HTERT-HM (cell line): ENCODE measurements around a stretch of chr15.

DNA sequence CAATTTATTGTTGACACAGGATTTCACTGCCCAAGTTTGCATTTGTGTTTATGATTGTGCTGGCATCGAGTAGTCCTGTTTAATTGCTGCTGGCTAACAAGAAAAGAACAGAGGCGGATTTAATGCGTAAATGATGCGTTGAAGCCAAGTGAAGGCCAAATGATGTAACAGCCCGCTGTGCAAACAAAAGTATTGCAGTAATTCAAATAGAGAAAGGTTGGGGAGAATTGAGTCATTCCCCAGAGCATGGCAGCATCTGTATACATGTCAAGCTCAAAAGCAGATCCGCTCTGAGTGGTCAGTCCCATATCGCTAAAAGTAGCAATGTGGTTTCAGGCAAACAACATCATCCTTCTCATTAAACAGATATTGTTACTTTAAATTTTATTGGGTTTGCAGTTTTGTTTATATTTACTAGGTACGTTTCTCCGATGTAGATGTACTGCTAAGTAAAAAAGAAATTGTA, 7.1 kb upstream of the FURIN start:
- RRBS = no CpG with 5 or more reads among the region's 9 CpGs

- RRBS = 1% methylated on average over 15 of the region's 22 CpGs
These were observed 3.5 kb downstream of the FURIN start for GRCh38 chr15:90871962-90872140.

GRCh38 chr15:90882477-90883348, 1.6 kb upstream of the FES start:
- RRBS = no CpG with 5 or more reads among the region's 18 CpGs

DNA sequence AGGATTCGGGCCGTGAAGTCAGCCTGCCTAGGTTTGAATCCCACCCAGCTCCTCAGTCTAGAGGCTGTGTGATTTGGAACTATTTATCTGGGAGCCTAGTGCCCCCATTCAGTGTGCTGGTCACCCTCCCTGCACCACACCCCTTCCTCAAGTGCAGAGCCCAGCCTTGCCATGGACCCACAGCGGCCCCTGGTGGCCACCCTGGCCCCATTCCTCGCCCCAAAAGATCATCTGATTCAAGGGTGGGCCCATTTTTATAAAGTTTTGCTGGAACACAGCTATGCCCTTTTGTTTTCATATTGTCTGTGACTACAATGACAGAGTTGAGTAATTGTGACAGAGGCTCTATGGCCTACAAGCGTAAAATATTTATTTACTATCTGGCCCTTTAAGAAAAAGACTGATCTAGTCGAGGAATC, 1.7 kb downstream of the FES start:
- RRBS = no CpG with 5 or more reads among the region's 6 CpGs

DNA sequence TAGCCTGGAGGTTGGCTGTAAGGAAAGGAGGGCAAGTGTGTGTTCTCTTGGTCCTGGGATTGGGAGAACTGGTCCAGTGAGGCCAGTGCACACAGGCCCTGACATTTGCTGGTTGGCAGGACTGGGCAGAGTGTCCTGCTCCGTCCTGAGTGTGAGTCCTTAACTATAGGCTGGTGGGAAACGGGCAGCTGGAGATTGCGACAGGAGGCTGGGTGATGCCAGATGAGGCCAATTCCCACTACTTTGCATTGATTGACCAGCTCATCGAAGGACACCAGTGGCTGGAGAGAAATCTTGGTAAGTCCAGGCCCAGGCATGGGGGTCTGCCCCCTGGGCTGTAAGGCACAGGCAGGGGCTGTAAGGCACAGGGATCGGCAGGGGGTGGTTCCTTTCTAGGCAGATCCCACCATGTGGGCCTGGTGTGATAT, 3.1 kb downstream of the MAN2A2 start:
- RRBS = no CpG with 5 or more reads among the region's 5 CpGs

DNA sequence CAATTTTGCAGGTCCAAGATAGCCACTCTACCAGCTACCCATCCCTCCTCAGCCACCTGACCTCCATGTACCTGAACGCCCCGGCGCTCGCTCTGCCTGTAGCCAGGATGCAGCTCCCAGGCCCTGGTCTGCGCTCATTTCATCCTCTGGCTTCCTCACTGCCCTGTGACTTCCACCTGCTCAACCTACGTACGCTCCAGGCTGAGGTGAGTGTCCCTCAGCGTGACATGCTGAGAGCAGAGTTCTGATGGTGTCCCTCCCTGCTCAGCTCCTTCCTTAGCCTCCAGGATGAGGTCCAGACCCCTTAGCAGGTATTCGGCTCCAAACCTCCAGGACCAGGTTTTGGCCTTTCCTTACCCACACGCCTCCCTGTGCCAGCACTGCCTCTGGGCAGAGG, 14.2 kb downstream of the HDDC3 start:
- RRBS = no CpG with 5 or more reads among the region's 10 CpGs

DNA sequence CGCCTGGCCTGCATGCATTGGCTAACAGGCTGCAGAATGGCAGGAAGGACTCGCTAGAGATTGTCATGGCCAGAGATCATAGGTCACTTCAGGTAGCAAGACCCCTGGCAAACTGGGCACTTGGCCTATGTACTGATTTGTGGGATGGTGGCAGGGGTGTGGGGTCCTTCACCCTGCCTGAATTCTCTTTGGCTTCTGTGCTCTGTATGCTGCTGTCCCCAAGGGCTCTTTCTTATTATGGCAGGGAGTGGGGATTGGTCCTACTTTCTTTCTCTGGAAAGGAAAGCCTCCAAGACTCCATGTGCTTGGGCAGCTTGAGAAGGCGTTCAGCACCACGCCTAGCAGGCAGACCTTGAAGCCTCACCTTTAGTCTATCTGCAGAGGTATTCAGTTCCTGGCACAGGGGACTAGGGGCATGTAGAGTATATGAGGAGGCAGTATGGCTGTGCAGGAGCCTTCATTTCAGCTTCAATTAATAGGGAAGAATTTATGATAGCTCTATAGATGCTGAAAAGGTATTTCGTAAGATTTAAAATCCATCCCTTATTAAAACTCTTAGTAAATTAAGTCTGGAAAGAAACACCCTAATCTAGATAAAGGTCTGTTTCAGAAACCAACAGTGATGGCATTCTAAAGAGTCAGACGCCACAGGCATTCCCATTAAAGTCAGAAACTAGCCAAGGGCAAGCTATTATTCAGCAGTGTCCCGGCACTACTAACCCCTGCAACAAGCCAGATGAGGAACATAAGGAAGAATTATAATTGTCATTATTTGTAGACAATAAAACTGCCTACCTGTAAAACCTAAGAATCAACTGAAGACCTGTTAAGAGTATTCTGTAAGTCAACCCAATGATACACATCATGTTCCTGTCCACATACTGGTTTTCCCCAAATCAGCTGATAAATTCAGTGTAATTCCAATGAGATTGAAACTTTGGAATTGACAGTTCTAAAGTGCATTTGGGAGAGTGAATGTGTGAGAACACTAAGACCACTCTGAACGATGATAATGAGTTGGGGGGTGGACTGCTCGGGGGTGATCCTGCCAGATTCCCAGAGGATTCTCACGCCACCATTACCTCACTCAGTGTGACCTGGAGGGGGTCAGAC, 11.6 kb downstream of the HDDC3 start:
- RRBS = no CpG with 5 or more reads among the region's 10 CpGs

DNA sequence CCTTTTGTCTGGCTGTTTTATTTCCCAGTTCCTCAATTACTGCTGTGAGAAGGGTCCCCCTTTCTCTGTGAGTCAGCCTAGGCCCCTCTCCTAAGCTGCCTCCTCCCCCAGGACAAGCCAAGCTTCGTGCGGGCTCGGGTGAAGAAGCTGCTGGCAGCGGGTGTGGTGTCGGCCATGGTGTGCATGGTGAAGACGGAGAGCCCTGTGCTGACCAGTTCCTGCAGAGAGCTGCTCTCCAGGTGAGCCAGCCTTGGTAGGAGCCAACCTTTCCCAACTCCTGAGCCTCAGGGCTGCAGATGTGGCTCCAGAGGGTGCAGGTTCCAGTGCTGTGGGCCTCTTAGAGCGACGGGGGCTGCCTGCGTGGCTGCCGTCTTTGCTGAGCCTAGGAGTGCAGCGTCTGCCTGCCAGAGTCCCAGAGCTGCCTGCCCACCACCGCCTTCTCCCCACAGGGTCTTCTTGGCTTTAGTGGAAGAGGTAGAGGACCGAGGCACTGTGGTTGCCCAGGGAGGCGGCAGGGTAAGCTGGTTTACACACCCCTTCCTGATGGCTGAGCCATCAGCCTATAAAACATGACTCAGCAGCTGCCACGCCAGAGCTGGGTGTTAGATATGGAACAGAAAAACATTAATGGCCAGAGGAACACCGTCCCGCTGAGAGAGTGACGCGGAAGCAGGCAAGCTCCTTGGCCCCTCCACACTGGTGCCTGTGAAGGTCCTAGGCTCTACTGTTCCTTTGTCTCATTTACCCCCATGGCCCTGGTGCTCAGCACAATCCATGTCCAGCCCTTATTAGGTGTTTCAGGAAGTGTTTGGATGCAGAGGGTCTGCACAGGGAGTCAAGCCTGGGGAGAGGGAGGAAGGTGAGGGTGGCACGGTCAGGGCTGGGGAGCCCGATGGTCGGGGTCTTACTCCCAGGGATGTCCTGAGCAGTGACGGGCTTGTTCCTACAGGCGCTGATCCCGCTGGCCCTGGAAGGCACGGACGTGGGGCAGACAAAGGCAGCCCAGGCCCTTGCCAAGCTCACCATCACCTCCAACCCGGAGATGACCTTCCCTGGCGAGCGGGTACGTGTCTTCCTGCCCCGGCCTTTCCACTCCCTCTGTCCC, 5.1 kb upstream of the RCCD1 start:
- RRBS = no CpG with 5 or more reads among the region's 32 CpGs

DNA sequence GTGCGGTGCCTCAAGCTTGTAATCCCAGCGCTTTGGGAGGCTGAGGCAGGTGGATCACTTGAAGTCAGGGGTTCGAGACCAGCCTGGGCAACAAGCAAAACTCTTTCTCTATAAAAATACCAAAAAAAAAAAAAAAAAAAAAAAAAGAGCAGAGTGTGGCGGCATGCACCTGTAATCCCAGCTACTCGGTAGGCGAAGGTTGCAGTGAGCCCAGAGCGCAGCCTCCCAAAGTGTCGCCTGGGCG, 424 bp upstream of the RCCD1 start:
- RRBS = no CpG with 5 or more reads among the region's 9 CpGs

GRCh38 chr15:90955492-90955926, 825 bp downstream of the RCCD1 start:
- RRBS = no CpG with 5 or more reads among the region's 16 CpGs

GRCh38 chr15:90956319-90957074, 1.8 kb downstream of the RCCD1 start:
- RRBS = 2% methylated on average over 11 of the region's 59 CpGs

- RRBS = no CpG with 5 or more reads among the region's 5 CpGs
These were observed 19.6 kb downstream of the PRC1 start for GRCh38 chr15:90974743-90975202.

DNA sequence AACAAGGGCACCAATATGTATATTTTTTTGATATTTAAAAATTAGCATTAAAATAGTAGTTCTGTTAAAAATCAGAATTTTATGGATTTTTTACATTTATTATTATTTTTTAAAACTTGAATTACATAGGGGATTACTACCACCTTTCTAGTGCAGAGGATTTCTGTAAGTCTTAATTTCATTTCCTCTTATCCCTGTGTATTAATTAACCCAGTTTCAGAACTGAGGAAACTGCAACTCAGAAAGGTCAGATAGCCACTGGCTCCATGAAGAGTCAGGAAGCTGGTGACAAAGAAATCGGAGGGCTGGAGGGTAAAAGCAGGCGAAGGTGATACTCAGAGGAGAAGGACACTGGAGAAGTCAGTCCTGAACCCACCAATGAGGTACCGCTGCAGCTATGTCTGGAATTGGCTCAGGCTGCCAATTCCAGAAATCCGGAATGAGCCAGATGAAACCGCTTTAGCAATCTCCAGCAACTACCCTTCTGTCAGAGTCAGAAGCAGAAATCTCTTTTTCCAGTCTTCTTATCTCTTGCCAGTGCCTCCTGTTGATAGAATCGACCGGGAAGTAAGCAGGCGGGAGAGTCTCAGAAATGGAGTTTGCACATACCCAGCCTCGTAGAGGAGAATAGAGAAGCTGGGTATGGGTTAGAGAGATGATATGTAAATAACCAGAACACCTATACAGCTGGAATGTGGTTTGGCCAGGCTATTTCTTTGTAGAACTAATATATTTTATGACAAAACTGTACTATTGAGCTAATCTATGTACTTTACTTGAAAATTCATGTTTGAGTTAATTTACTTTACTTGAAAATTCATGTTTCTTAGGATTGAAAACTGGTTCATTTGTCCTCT, 308.6 kb downstream of the SV2B start:
- RRBS = 0% methylated on average over 4 of the region's 9 CpGs

DNA sequence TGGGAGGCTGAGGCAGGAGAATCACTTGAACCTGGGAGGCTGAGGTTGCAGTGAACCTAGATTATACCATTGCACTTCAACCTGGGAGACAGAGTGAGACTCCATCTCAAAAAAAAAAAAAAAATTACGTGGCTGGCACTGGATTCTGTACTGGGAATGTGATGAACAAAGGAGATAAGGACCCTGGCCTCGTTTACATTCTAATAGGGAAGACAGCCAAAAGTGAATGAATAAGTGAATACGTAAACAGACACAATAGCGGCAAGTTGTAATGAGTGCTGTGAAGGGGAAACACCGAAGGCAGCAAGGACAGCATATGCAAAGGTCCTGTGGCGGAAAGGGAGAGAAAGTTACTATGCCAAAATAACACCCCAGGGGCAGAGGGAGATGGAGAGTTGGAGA, 91.7 kb downstream of the SLCO3A1 start:
- RRBS = no CpG with 5 or more reads among the region's 6 CpGs

DNA sequence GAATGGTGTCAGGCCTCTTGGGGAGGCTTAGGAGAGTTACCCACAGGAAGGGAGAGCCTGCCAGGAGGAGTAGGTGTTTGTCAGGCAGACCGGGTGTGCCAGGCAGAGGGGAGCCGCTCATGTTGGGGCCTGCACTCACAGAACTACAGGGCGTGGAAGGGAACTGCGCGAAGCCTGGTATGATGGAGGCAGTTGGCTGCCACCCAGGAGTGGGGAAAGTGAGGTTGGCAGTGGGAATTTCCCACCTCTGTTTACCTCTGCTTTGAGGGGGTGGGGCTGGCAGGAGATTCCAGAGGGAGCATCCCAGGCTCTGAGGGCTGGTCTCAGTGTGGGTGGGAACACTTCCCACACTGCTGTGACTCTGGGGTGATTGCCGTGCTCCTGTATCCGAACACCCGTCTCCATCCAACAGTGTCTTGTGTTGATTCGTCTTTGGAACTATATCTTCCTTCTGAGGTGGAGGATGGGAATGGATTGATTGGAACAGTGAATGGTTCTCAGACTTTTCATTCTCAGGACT, 100.0 kb downstream of the SLCO3A1 start:
- RRBS = no CpG with 5 or more reads among the region's 9 CpGs

- RRBS = no CpG with 5 or more reads among the region's 6 CpGs
These were observed 163.7 kb downstream of the SLCO3A1 start for GRCh38 chr15:92017118-92017751.

DNA sequence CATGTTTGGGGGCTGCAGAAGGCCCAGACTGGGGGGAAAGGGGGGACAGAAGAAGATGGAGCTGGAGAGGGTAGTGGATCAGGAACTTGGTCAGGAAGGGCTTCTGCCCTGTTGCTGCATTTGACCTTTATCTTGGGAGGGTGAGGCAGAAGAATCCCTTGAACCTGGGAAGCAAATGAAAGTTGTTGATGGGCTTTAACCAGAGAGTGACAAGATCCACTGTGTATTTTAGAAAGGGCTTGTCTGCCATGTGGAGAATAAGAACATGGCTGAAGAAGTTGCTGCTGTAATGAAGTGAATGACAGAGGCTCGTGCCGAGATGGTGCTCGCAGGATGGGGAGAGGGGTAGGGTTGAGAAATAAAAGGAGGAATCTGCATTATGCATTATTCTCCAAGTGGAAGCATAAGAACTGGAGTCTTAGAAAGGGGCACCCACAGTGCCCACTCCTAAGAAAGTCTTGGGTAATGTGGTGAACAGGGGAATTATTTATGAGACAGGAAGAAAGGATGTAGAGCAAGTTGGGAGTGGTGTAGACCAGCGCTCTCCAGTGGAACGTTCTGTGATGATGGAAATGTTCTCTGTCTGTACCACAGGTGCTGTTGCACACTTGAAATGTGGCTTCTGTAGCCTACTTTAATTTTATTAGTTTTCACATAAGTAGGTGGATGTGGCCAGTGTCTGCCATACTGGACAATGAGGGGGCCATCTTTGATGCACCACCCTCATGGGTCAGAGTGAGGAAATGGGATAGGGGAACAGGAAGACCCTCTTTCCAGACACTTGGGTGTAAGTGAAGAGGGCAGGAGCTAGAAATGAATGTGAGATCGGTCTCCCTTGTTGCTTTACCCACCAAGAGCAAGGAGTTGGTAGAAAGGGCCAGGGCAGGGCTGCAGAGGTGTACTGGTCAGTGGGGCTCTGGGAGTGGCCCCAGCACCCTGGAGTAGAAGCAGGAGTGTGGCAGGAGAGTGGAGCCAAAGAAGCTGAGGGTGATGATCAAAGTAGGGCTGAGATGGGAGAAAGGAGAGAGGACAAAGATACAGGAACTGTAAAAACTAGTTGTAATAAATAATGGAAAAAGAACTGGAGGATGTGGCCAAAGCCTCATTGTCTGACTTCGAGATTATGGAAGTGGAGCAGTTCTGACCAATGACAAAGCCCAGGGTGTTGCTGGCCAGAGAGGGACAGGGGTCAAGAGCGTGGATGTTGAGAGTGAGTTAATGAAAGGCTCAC, 239.4 kb upstream of the ST8SIA2 start:
- RRBS = no CpG with 5 or more reads among the region's 8 CpGs

DNA sequence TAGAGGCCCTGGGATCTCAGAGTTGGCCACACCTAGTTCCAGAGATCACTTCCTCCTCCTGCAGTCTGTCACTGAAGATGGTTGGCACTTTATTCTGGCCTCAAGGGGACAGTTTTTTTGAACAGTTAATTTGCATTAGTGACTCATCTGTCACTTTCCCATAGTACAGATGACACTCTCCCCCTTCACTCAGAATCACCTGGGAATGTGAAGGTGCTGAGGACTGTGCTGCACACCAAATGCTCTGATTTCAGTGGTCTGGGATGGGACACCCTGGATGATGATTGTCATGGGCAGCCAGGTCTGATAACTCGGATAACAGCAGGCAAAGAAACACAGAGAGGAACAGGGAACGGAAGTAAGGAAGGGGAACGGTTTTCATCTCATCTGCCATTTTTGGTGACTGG, 232.6 kb upstream of the ST8SIA2 start:
- RRBS = no CpG with 5 or more reads among the region's 3 CpGs

GRCh38 chr15:92580428-92580962, 75.1 kb downstream of the FAM174B start:
- RRBS = no CpG with 5 or more reads among the region's 14 CpGs

- RRBS = no CpG with 5 or more reads among the region's 24 CpGs
These were observed 38.0 kb downstream of the FAM174B start for GRCh38 chr15:92617282-92618274.